GM19239 (cell line): Measurements from ENCODE around the genes CEP85L and GJA1.

- RRBS = no CpG with 5 or more reads among the region's 1 CpG
Observed at GRCh38 chr6:117619277-117619644, 16.9 kb upstream of the GOPC start.

GRCh38 chr6:118284933-118285400 is 263.1 kb upstream of the PLN start:
- RRBS = no CpG with 5 or more reads among the region's 3 CpGs

DNA sequence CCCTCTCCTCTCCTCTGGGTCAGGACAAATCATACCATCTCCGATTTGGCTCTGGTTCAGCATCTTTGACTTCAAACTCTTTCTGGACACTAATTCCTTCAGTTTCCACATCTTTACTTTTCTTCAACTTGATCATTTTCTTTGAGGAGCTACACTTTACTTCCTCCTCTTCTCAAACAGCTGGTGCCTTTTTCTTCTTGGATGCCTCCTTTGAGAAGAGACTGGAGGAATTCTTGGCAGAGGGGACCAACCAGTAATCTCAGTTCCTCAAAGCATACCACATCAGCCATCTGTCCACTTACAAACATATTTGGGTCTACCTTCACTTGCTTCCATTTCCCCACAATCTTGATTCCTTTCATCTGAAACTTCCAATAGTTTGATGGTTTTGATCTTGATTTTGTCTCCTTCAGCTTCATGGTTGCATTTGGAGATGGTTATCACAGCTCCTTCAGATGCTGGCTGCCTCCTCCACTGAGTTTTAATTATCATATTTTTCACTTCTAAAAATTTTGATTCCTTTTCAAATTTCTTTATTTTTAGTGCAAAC is 93.4 kb upstream of the PLN start:
- RRBS = no CpG with 5 or more reads among the region's 1 CpG

DNA sequence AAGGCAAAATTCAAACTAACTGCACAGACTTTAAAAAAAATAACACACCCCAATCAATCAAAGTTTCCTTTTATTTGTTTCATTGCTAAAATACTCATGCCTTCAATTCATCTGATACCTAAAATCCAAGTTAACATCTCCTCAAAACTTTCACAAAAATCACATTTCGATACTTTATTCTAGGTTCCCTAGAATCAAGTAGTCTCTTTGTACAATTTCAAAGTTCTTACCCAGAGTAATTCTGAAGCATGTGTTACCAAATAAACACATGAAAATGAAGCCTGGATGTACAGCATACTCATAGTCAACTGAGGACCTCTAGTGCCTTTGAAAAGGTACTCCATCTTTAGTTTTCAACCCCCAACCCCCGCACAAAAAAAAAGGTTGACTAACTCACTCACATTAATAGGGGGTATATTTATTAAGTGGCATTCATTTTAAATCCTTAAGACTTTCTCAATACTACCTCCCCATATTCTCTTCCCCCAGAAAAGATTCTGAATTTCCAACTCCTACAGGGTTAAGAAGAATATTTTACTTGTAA is 2.9 kb downstream of the PLN start:
- RRBS = no CpG with 5 or more reads among the region's 2 CpGs

GRCh38 chr6:118651405-118651880 is at the start of gene CEP85L:
TSS of gene CEP85L (minus strand) at chr6:118651591.
- RRBS = under 1% methylated on average over 12 of the region's 53 CpGs

- RRBS = no CpG with 5 or more reads among the region's 12 CpGs
Observed at GRCh38 chr6:118652294-118652717, 915 bp upstream of the CEP85L start.

DNA sequence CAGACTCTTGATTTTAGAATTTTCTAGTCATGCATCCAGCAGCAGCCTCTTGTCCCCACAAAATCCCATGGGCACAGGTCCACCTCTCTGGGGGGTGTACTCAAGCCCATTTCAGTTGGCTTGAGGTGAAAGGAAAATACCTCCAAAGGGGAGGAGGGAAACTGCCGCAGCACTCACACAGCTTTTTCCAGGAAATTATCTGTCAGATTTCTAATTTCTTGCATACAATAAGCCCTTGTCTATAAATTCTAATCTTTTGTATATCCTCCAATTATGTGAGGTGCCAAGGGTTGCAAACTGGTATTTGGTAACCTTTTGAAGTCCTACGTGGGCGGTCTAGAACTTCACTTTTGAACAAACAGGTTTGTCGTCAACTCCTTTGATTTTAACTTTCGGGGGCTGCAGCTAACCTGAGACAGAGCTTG is 104.7 kb upstream of the CEP85L start:
- RRBS = no CpG with 5 or more reads among the region's 5 CpGs

GRCh38 chr6:118808449-118809504 is 85.2 kb upstream of the ASF1A start:
- RRBS = no CpG with 5 or more reads among the region's 5 CpGs

- RRBS = no CpG with 5 or more reads among the region's 5 CpGs
Observed at GRCh38 chr6:119240253-119241153, 109.1 kb downstream of the MAN1A1 start.

GRCh38 chr6:119330494-119331304 is 18.9 kb downstream of the MAN1A1 start:
- RRBS = no CpG with 5 or more reads among the region's 6 CpGs

DNA sequence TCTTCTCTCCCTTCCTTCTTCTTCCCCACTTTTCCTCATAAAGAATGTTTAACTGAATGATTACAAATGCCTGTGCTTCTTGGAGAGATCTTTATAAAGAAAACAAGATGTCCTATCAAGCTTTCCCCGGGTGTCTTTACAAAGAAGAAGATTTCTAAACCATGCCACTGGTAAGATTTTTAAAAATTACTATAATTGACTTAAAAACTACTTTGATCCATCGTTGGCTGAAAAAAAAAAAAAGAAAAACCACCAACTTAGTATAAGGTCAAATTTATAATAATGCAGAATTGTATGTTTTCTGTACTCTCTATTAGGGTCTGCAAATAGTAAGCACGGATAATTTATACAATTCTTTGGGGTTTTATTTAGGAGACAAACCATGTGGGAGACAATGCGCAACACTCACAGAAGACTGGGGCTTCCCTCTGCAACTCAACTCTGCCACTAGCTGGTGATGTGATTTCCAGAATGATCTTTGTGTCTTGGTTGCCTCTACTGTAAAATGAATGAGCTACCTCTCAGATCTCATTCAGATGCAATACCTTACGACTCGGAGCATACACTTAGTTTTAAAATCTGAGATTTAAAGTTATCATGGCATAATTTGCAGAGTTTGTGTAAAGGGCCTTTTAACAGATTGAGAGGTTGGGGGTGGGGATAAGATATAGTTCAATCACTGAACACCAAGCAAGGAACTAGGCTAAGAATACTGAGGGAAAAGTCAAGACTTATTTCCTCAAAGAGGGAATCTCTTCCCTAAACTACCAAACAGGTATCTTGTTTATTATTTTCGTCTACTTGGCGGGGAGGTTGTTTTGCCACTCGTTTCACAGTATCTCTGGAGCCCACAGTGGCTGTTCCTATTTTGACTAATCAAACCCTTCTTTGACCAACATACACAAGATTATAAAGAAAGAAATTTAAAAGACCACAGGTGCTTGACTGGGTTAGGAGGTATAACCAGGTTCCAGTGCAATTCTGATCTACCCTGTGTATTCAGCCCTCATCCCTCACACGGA is 6.3 kb downstream of the MAN1A1 start:
- RRBS = no CpG with 5 or more reads among the region's 10 CpGs

GRCh38 chr6:119442730-119443336 is 93.3 kb upstream of the MAN1A1 start:
- RRBS = no CpG with 5 or more reads among the region's 12 CpGs

DNA sequence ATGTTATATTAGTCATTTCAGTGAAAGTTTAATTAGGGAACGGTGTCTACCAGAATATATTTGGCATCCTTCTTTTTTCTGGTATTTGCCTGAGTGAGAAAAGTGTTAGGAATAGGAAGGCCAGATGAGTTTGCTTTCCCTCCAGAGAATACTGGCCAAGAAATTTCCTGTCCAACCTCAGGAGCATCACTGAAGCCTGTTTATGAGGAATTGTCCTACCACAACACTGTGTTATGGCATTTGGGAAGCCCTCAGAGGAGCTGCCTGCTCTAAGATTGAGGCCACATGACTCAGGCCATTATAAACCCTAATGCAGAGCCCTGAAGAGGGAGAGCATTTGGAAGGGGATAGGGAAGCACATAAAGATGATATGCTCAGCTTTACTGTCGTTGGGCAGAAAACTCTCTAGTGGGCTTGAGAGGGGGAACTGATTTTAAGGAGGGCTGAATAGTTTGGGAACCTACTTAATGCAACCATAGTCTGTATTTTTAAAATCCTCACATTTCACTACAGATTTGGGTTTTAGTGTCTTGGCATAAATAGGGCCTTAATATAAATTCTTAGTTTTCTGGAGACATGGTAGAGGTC is 996 bp upstream of the GJA1 start:
- RRBS = no CpG with 5 or more reads among the region's 2 CpGs

- RRBS = no CpG with 5 or more reads among the region's 6 CpGs
Observed at GRCh38 chr6:121435392-121436026, at the start of gene GJA1. TSS of gene GJA1 (plus strand) at chr6:121435646.

GRCh38 chr6:121520278-121521342 is 85.2 kb downstream of the GJA1 start:
- RRBS = no CpG with 5 or more reads among the region's 10 CpGs

DNA sequence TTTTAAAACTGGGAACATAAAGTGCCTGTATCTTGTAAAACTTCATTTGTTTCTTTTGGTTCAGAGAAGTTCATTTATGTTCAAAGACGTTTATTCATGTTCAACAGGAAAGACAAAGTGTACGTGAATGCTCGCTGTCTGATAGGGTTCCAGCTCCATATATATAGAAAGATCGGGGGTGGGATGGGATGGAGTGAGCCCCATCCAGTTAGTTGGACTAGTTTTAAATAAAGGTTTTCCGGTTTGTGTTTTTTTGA is 33.1 kb downstream of the HSF2 start:
- RRBS = no CpG with 5 or more reads among the region's 5 CpGs

DNA sequence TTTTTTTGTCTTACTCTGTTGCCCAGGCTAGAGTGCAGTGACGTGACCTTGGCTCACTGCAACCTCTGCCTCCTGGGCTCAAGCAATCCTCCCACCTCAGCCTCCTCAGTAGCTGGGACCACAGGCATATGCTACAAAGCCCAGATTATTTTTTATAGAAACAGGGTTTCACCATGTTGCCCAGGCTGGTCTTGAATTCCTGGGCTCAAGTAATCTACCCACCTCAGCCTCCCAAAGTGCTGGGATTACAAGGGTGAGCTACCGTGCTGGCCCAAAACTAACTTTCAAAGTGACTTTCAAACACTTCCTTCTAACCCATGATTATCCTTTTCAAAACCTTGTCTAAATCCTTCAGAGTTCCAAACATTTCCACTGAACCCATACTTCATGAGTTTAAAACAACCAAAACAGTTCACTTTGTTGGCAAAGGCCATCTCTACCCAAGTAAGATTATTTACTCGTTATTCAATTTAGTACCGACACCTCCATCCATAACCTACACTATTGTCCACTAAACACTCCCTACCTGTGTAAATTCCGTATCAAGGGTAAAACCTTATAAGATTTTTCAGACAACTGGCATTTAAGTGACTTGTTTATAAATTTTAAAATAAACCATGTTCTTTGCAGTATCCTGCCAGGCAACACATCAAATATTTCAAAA is 27.5 kb downstream of the SERINC1 start:
- RRBS = no CpG with 5 or more reads among the region's 5 CpGs

- RRBS = no CpG with 5 or more reads among the region's 1 CpG
Observed at GRCh38 chr6:122771060-122771637, 8.4 kb upstream of the FABP7 start.

- RRBS = no CpG with 5 or more reads among the region's 3 CpGs
Observed at GRCh38 chr6:123441784-123442239, 194.9 kb downstream of the TRDN start.

GRCh38 chr6:123634907-123635651 is 1.7 kb downstream of the TRDN start:
- RRBS = no CpG with 5 or more reads among the region's 5 CpGs